ENCODE measurements around the genes SOX5 and BCAT1.

DNA sequence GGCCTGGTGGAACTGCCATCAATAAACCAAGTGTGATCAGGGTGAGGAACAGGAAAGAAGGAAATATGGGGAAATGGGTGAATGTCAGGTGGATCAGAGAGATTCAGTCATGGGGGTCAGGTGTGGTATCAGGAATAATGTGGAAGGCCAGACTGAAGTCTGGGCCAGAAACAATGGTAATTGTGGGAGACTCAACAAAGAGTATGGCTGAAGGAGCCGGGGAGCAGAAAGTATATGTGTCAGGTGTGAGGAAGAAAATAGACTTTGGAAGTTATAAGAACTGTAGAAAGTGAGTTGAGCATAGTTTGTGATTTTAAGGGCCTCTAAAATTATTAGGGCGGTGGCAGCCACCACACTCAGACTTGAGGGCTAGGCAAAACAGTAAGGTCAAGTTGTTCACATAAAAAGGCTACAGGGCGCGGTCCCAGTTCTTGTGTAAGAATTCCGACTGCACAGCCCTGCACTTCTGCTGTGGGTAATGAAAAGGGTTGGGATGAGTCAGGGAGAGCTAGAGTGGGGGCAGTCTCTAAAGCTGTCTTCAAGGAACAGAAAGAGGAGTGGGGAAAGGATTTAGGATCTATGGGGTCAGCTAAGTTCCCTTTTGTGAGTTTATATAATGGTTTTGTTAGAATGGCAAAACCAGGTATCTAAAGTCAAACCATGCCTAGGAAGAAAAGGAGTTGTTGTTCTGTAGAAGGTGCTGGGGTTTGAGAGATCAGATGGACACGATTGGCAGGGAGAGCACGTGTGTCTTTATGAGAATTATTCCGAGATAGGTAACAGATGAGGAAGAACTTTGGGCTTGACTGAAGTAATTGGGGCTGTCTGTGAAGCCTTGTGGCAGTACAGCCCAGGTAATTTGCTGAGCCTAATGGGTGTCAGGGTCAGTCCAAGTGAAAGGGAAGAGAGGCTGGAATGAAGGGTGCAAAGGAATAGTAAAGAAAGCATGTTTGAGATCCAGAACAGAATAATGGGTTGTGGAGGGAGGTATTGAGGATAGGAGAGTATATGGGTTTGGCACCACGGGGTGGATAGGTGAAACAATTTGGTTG is 441.6 kb downstream of the SOX5 start:
- PRO-cap = no peak
- RAMPAGE, long total RNA, 5 experiments = no peak in any of the 5 experiments
- RRBS = no CpG with 5 or more reads among the region's 9 CpGs

GRCh38 chr12:23949344-23950077 is at the start of gene SOX5:
Gene SOX5, minus strand, starts transcription at chr12:23949670.
- PRO-cap = no peak
- RAMPAGE, long total RNA, 5 experiments = start-site peak on the minus strand in 1 of 5 experiments, at chr12:23949597-23949716 at its widest, 15 reads per replicate
- RRBS = no CpG with 5 or more reads among the region's 11 CpGs

DNA sequence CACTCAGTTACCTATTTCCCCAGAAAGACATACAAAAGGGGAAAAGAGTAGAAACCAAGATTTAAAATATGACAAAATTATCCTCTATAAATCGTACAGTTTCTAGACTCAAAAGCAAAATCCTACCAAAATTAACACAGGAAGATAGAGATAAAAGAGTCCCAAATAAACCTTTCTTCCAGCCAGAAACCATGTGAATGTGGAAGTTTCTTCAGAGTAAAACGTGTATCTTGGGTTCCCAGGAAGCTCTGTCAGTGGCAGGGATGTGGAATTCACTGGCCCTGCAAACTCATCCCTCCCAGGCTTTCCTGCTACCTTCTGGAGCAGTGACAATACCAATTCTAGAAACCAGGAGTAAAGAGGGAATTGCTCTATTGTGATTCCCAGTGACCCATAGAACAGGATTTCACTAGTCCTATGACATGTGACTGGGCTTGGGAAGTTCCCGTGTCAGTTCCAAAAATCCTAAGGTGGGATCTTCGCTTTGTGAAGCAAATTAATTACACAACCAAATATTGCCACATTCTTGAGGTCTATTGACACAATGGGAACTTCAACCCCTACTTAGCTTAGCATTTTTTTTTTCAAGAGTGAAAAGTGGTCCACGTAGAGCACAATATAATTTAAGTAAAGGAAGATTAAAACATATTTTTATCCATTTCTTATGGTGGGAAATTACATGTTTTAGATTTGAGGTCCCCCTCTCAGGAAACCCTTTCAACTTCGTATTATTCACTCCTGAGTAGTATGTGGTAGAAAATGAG is 88.7 kb upstream of the SOX5 start:
- PRO-cap = no peak
- RAMPAGE, long total RNA, 5 experiments = no peak in any of the 5 experiments
- RRBS = no CpG with 5 or more reads among the region's 6 CpGs

DNA sequence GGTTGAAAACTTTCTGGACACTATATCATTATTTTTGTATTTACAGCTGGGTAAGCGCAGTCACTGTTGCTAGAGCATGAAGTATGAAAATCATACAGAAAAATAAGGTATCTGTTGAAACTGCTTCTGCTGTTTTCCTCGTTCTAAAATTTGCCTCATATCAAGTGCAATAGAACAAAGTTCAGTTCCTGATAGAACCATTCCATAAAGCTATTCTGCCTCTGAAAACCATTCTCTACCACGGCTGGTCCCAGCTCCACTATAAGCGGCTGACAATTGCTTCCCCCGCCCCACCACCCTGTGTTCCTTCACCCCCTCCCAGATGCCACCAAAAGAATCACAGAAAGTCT is 413.3 kb downstream of the BCAT1 start:
- PRO-cap = no peak
- RAMPAGE, long total RNA, 5 experiments = no peak in any of the 5 experiments
- RRBS = no CpG with 5 or more reads among the region's 5 CpGs

- PRO-cap = no peak
- RAMPAGE, long total RNA, 5 experiments = no peak in any of the 5 experiments
- RRBS = 91% methylated on average over 1 of the region's 15 CpGs
Measured at GRCh38 chr12:24584004-24584431, 364.9 kb downstream of the BCAT1 start.

DNA sequence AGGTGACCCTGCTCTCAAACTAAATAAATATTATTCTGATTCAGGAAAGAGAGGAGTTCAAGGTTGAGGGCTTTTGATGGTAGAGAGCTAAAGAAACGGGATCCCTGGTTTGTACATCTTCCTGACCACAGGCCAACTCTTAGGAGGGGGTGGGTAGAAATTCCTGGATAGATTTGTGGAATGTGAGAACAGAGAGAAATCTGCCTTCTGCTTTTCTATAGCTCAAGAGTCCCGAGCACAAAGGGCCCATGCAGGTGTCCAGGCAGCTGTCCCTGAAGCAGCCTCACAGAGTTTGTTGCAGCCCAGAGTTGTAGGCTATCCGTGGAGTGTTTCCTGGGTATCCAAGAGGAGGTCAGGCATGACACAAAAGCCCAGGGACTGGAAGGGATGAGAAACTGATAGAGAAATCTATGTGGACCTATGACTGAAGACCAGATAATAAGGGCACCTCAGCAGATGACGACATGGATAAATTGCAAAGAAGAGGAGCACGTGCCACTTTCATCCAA is 198.6 kb downstream of the BCAT1 start:
- PRO-cap = no peak
- RAMPAGE, long total RNA, 5 experiments = no peak in any of the 5 experiments
- RRBS = no CpG with 5 or more reads among the region's 5 CpGs

GRCh38 chr12:24902960-24903766 is 45.7 kb downstream of the BCAT1 start:
- PRO-cap = no peak
- RAMPAGE, long total RNA, 5 experiments = start-site peak on the minus strand in 2 of 5 experiments, at chr12:24902988-24903505 at its widest, 14 reads per replicate
- RRBS = 9% methylated on average over 7 of the region's 61 CpGs

DNA sequence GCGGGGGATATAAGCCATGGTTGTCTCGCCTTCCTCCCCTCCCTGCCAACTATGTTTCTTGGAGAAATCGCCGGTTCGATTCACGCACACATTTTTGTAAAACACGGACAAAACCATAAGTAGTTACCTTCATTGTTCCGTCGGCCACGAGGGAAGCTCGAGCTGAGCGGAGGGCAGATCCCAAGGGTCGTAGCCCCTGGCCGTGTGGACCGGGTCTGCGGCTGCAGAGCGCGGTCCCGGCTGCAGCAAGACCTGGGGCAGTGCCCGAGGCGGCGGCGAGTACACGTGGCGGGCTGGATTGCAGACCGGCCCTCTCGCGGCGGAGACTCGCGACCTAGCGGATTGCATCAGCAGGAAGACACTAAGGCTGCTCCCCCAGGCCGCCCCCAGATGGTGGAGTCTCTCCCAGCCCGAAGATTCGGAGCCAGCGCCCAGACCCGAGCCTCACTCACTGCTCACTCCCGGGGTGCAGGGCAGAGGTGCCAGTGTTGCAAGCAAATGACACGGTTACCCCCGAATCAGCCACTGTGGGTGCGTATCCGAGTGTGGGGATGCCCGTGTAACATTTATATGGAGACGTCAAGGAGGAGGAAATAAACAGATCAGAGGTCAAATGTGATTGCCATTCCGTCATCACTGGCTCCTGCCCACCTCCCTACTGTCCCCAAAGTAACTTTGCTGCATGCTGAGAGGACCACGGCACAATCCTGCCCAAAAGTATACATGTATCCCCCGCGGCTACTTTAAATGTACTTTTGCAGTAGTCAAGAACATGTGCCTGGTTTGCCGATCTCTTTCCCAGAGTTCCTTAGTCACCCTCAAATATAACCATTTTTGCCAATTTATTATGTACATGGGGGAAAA is at the start of gene BCAT1:
BCAT1 (minus strand) TSS at position 302 of the 864 bp plus-strand sequence.
- PRO-cap = unidirectional peak, minus-strand start at position 249 of the sequence
- RAMPAGE, long total RNA, 5 experiments = start-site peak on the minus strand in 4 of 5 experiments, centred at positions 253 to 289 of the sequence, 11 to 266 reads per replicate
- RRBS = 4% methylated on average over 8 of the region's 49 CpGs

GRCh38 chr12:24998008-24998644 is 49.2 kb upstream of the BCAT1 start:
- PRO-cap = no peak
- RAMPAGE, long total RNA, 5 experiments = no peak in any of the 5 experiments
- RRBS = no CpG with 5 or more reads among the region's 3 CpGs

- PRO-cap = no peak
- RAMPAGE, long total RNA, 5 experiments = no peak in any of the 5 experiments
- RRBS = no CpG with 5 or more reads among the region's 4 CpGs
Measured at GRCh38 chr12:25056440-25057484, 4.3 kb downstream of the IRAG2 start.

- PRO-cap = no peak
- RAMPAGE, long total RNA, 5 experiments = start-site peak on the minus strand in 2 of 5 experiments, at chr12:25206571-25206961 at its widest, 12 to 29 reads per replicate
- RRBS = no CpG with 5 or more reads among the region's 6 CpGs
Measured at GRCh38 chr12:25206500-25207105, 11.6 kb downstream of the ETFRF1 start.

DNA sequence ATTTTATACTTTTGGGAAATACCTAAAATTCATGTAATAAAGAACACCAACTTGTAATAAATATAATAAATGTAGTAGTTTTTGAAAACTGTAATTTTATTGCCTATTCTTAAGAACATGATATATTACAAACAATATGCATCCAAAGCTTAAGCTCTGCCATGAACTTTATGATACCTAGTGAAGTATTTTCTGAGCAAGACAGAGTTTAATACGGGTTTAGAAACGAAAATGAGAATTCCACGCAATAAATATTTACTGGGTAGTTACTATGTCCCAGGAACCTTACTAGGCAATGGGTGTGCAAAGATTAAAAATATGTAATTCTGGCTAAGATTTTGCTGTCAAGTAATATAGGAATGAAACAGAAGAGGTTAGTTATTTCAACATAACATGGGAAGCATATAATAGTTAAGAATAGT is 18.6 kb downstream of the ETFRF1 start:
- PRO-cap = no peak
- RAMPAGE, long total RNA, 5 experiments = no peak in any of the 5 experiments
- RRBS = no CpG with 5 or more reads among the region's 3 CpGs

DNA sequence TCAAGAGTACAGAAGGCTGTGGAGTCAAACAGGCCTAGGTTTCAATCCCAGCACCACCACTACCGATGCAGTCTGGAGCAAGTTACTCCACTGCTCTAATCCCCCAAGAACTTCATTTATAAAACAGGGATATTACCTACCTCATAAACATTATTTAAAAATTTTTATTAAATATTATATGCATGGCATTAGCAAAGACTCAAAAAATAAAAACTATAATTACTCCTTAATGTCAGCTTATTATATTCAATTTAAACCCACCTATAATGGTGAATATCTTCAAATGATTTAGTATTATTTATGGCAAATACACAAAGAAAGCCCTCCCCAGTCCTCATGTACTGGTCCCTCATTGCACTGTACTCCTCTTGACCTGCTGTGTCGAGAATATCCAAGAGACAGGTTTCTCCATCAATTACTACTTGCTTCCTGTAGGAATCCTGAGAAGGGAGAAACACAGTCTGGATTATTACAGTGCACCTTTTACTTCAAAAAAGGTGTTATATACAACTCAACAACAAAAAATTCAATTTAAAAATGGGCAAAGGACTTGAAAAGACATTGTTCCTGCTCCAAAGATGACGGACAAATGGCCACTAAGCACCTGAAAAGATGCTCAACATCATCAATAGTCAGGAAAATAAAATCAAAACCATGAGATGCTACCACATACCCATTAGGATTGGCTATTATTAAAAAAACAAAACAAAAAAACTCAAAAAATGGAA is 23.6 kb downstream of the KRAS start:
- PRO-cap = no peak
- RAMPAGE, long total RNA, 5 experiments = start-site peak on the minus strand in 3 of 5 experiments, centred at positions 354 to 396 of the sequence, 7 to 24 reads per replicate
- RRBS = no CpG with 5 or more reads among the region's 3 CpGs

GRCh38 chr12:25242855-25243642 is 7.7 kb downstream of the KRAS start:
- PRO-cap = unidirectional peak, minus-strand start at chr12:25243283
- RAMPAGE, long total RNA, 5 experiments = start-site peak on the minus strand in 1 of 5 experiments, at chr12:25243387-25243442 at its widest, 10 reads per replicate
- RRBS = no CpG with 5 or more reads among the region's 6 CpGs

GRCh38 chr12:25247300-25247759 is 3.4 kb downstream of the KRAS start:
- PRO-cap = no peak
- RAMPAGE, long total RNA, 5 experiments = start-site peak on the minus strand in 1 of 5 experiments, at chr12:25247555-25247840 at its widest, 7 reads per replicate
- RRBS = no CpG with 5 or more reads among the region's 6 CpGs

- PRO-cap = unidirectional peak, plus-strand start at chr12:25384617
- RAMPAGE, long total RNA, 5 experiments = no peak in any of the 5 experiments
- RRBS = no CpG with 5 or more reads among the region's 6 CpGs
Measured at GRCh38 chr12:25384396-25384809, 133.7 kb upstream of the KRAS start.

DNA sequence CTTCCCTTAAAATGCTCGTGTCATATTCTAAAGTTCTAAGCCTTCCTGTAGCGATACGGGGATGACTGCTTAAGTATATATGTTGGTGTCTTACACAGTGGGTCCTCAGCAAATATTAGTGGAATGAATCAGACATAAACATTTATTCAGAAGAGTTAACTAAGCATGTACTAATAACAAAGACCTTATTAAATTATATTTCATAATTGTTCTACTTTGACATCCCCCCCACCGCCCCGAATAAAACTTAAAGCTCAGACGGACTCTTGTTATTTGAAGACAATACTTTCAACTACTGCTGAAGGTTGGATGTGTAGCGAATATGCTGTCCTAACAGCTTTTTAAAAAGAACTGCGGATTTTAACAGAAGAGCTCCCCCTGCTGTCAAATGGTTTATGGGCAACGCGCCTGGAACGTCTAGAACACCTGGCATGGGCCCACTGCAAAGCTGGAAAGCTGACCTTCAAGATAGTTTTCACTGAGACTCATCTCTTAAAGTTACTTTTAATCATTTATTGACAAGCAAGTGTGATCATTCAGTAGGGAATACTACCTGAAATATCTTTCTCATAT is 136.6 kb upstream of the KRAS start:
- PRO-cap = no peak
- RAMPAGE, long total RNA, 5 experiments = no peak in any of the 5 experiments
- RRBS = no CpG with 5 or more reads among the region's 11 CpGs

GRCh38 chr12:25960031-25960718 is 1.7 kb downstream of the RASSF8 start:
- PRO-cap = no peak
- RAMPAGE, long total RNA, 5 experiments = no peak in any of the 5 experiments
- RRBS = no CpG with 5 or more reads among the region's 6 CpGs

DNA sequence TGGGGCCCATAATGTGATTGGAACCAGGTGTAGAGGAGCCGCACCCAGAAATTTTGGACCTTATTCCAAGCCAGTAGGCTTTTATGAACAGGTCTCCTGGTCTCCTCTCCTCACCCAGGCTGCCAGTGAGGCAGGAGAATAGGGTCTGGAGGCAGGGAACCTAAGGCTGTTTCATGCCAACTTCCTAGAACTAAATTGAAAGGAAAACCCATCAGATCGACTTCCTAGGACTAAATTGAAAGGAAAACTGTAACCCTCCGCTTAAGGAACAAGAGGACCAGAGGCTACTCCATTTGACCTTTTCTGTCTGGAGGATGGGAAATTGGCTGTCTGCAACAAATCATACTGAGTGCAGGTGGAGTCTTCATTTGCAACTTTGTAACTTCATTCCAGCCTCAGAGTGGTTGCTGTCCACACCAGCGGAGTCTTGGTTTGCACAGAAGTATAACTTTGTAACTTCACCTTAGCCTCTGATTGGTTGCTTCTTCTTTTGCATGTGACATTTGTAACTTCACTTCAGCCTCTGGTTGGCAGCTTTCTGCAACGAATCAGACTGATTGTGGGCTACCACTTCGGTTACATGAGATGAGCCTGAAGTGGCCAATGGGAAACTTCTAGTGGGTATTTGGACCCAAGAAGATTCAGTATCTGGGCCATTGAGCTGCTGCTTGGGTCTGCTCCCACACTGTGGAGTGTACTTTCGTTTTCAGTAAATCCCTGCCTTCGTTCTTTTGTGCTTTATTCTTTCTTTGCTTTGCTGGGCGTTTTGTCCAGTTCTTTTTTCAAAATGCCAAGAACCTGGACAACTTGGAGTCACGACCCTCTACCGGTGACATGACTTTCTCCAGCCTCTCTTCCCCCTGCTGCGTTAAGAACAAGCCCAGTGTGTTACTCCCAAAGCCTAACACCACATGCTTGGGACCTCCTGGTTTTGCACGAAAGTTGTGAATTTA is 17.8 kb downstream of the RASSF8 start:
- PRO-cap = no peak
- RAMPAGE, long total RNA, 5 experiments = no peak in any of the 5 experiments
- RRBS = no CpG with 5 or more reads among the region's 13 CpGs

DNA sequence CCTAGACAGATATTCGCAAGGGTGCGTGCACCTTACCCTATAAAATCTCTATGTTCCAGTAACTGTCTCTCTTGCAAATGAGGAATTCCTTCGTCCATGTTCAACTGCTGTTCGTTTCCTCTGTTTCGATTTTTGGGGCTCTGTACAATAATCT is 278 bp downstream of the BHLHE41 start:
- PRO-cap = no peak
- RAMPAGE, long total RNA, 5 experiments = no peak in any of the 5 experiments
- RRBS = no CpG with 5 or more reads among the region's 5 CpGs

All from stomach (tissue), 7 donors.